ENCODE data around the gene GNPAT.

DNA sequence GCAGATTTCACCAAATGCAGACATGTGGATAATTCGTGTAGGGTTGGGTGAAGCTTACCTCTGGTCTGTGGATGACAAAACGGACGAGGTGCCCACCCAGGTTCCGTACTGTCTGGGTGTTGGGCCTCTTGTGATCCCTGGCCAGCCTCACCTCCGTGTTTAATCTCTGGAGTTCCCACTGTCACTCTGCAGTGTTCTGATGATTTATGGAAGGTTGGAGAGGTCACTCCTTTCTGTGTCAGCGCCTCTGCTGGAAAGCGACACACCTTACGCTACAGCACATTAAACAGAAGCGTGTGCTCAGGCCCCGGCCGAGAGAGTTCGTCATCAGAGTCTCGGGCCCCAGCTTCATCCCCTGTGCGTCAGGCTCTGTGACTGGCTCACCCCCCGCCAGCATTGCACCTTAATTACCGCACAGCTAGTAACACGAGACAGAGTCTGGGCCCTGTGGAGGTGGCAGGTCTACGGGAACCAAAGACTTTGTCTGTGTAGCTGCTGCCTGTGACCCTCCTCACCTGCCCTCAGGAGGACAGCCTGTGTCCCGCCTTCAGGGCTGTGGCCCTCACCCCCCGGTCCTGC is 157.8 kb downstream of the PGBD5 start:
- PRO-cap, result no peak
- RAMPAGE, long total RNA, result no peak

GRCh38 chr1:230381999-230382755 is 44.0 kb downstream of the PGBD5 start:
- PRO-cap, result no peak
- RAMPAGE, long total RNA, result no peak

GRCh38 chr1:230641821-230642141 is 500 bp upstream of the COG2 start:
- PRO-cap, result no peak
- RAMPAGE, long total RNA, result no peak

DNA sequence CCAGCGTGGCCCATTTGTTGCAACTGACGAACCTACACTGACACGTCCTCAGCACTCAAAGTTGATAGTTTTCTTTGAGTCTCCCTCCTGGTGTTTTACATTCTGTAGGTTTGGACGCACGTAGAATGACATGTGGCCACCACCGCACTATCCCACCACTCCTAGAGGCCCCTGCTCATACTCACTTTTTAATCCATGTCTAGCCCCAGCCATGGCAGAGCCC is 7.3 kb downstream of the AGT start:
- PRO-cap, result no peak
- RAMPAGE, long total RNA, result no peak

DNA sequence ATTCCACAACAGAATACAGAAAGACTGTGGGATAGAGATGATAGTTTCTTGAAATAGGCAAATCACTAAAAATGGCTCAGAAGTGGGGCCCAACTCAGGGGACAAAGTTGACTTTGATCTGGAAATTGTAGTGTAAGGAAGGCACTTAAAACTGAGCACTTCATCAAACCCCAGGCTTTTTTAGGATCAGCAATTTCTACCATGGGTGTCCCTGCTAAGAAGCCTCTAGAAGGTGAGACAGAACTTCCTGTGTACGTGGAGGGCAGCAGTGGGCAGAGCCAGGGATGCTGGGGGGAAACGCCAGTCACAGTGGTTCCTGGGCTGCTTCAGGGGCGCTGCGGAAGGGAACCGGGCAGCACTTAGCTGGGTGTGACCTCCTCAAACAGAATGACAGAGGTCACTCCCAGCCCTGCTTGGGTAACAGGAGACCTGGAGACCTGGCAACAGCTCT is 20.6 kb downstream of the C1orf198 start:
- PRO-cap, result no peak
- RAMPAGE, long total RNA, result no peak

DNA sequence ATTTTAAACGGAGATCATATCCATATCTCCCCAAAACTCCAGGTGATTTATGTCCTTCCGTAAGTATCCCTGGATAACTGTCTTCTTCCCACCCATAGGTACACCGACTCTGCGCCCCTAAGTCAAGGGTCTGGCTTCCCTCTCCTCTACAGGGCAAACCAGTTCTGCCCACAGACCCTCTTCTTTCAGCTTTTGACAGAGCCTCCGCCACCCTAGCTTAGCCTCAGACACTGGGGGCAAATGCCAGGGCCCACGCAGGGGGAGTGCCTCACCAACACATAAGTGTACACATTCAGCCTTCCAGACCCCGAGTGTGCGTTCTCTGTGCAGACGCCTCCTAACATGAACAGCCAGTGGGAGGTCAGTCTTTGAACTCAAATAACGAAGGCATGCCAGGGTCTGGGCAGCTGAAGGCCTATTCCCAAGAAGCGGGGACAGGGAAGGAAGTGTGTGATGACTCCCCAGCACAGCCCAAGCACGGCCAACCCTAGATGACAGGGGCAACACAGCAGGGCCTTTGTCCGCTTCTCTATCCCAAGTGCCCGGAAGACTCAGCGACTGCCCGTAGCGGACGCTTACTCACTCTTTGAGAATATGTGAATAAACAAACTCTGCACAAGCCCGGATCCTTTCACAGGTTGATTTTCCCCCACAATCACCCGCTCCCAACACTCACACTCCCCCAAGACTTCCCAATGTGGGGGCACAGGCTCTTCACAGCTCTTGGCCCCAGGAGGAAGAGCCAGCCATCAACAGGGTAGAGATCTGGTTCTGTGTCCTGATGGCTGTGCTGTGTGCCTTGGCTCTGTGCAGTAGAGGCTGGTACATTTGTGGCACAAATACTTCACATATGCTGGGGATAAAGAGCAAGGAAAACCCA is 11.3 kb downstream of the C1orf198 start:
- PRO-cap, result no peak
- RAMPAGE, long total RNA, result no peak

DNA sequence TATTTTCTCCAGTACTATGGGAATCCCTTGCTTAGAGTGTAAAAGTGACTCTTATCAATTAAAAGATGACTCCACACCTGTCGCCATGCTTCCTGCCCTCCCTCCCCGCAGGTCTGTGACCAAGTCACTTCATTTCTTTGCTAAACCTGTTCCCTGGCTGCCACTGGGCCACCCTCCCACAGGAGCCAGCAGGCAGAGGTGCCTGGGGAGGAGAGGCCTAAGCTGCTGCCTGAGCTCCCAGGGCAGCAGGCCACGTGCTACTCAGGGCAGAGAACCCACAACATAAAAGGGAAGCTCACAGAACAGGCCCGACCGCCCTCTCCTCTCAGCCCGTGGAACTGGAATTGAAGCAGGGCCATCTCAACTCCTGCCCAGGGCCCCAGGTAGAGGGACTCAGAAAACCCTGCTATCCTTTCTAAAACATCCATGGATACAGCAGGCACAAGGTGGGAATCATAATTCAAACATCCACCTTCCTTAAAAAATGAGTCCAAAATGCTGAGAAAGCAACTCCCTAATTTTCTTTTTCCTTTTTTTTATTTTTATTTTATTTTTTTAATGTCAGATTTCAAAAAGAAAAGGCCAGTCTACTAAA is 4.8 kb downstream of the C1orf198 start:
- PRO-cap, result no peak
- RAMPAGE, long total RNA, result no peak

GRCh38 chr1:230867015-230867701 is 1.2 kb downstream of the C1orf198 start:
- PRO-cap, result no peak
- RAMPAGE, long total RNA, result no peak

GRCh38 chr1:231020941-231021949 is 18.8 kb downstream of the FAM89A start:
- PRO-cap, result bidirectional peak, plus-strand start at chr1:231021716, minus-strand start at chr1:231021444
- RAMPAGE, long total RNA, result no peak

- PRO-cap, result bidirectional peak, plus-strand start at chr1:231241223, minus-strand start at chr1:231241175
- RAMPAGE, long total RNA, result start-site peak on the minus strand at chr1:231241149-231241170, 171 and 100 reads in 2 replicates
Observed at GRCh38 chr1:231240991-231241949, at the start of gene GNPAT. Gene GNPAT, plus strand, starts transcription at chr1:231241212.

DNA sequence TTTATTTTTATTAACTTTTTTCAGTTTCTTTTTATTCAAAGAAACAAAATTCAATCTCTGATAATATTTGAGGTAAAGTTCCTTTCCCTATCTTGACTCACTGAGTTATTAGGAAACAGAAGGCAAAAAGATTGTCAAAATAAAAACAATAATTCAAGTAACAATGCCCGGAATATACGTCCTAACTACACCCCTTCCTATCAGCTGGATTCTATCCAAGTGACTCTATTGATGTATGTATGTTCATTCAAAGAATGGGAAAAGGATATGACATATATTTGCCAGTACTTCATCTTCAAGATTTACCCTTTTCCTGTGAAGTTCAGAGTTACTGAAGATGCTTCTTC is 13.7 kb downstream of the SPRTN start:
- PRO-cap, result no peak
- RAMPAGE, long total RNA, result no peak

GRCh38 chr1:231357674-231358298 is 19.7 kb downstream of the SPRTN start:
- PRO-cap, result no peak
- RAMPAGE, long total RNA, result no peak

GRCh38 chr1:231818183-231818631 is 191.6 kb downstream of the DISC1 start:
- PRO-cap, result unidirectional peak, minus-strand start at chr1:231818552
- RAMPAGE, long total RNA, result no peak

GRCh38 chr1:232306107-232306908 is 323.6 kb downstream of the SIPA1L2 start:
- PRO-cap, result bidirectional peak, plus-strand start at chr1:232306469, minus-strand start at chr1:232306369
- RAMPAGE, long total RNA, result no peak

GRCh38 chr1:232628036-232628481 is 1.9 kb downstream of the SIPA1L2 start:
- PRO-cap, result unidirectional peak, minus-strand start at chr1:232628178
- RAMPAGE, long total RNA, result no peak

- PRO-cap, result no peak
- RAMPAGE, long total RNA, result no peak
Observed at GRCh38 chr1:232687248-232687586, 57.3 kb upstream of the SIPA1L2 start.

- PRO-cap, result no peak
- RAMPAGE, long total RNA, result no peak
Observed at GRCh38 chr1:233341051-233341340, 13.5 kb downstream of the MAP3K21 start.

- PRO-cap, result no peak
- RAMPAGE, long total RNA, result no peak
Observed at GRCh38 chr1:234407689-234408309, 34.5 kb downstream of the COA6 start.

DNA sequence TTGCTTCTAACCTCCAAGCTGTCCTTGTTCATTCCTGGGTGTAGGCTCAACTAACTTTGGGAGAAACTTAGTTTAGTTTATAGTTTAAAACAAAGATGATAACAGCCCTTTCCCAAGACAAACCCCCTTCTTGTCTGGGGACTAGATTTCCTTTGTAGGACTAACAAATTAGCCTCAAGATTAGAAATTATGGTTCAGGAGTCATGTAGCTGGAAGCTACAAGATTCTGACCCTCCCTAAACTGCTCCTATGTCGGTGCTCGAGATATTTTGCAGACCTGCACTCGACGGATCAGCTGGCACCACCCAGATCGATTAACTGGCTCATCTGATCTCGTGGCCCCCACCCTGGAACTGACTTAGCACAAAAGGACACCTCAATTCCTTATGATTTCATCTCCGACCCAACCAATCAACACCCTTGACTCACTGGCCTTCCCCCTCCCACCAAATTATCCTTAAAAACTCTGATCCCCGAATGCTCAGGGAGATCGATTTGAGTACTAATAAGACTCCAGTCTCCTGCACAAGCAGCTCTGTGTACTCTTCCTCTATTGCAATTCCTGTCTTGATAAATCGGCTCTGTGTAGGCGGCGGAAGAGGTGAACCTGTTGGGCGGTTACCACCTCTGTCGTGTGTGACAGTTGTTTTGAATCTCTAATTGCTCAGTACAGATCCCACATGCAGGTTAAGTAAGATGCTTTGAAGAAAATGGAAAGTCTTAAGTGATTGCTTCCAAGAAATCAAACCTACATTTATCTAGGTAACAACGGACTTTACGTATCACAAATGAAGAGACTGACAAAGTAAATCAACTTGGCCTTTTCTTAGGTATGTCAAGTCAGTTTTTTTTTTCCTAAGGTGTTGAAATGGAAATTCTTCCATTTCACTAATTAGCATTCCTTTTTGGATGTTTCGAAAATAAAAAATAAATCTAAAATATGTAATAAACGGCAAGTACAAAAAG is 35.3 kb downstream of the COA6 start:
- PRO-cap, result no peak
- RAMPAGE, long total RNA, result no peak

- PRO-cap, result no peak
- RAMPAGE, long total RNA, result no peak
Observed at GRCh38 chr1:234474592-234475459, 4.2 kb downstream of the TARBP1 start.

All from urinary bladder (tissue), 3 donors.